Measurements from ENCODE around the gene EYA3.

- RRBS = no CpG with 5 or more reads among the region's 2 CpGs
These were observed 12.9 kb downstream of the STX12 start for GRCh38 chr1:27785660-27786558.

DNA sequence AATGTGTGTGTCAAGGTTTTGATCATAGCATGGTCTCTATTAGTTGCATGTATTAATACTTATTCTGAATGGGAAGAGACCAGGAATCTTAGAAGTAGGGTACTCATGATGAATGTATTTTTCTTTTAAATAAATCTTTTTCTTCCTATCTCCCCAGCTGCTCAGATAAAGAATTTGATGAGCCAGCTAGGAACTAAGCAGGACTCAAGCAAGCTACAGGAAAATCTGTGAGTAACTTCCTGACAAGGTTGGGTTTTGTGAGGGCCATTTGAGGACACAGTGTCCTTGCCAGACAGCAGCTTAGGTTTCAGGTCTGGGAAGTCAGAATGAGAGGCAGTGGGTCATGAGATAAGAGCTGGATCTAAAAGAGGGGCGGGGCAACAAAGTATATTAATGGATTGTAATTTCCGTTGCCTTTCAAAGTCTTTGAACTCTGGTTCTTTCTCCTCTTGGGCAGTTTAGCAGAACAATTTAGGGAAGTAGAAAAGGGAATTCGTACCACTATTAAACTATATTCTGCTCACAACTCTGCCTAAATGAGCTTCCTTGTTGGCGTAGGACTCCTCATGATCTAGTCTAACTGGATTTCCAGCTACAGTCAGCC is 16.5 kb downstream of the STX12 start:
- RRBS = no CpG with 5 or more reads among the region's 4 CpGs

GRCh38 chr1:28088065-28089021 is at the start of gene EYA3:
TSS of gene EYA3 (minus strand) at chr1:28088610.
- RRBS = 7% methylated on average over 4 of the region's 48 CpGs

DNA sequence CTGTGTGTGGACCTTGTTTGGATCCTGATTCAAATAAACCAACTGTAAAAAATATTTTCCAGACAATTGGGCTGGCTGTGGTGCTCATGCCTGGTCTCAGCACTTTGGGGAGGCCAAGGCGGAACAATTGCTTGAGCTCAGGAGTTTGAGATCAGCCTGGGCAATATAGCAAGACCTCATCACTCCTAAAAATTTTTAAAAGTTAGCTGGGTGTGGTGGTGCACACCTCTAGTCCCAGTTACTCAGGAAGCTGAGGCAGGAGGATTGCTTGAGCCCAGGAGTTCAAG is 16.7 kb downstream of the PTAFR start:
- RRBS = no CpG with 5 or more reads among the region's 1 CpG

GRCh38 chr1:28458822-28459472 is 46.9 kb upstream of the RCC1 start:
- RRBS = no CpG with 5 or more reads among the region's 4 CpGs

GRCh38 chr1:28580930-28581521 is 11.0 kb upstream of the RAB42 start:
- RRBS = no CpG with 5 or more reads among the region's 24 CpGs

DNA sequence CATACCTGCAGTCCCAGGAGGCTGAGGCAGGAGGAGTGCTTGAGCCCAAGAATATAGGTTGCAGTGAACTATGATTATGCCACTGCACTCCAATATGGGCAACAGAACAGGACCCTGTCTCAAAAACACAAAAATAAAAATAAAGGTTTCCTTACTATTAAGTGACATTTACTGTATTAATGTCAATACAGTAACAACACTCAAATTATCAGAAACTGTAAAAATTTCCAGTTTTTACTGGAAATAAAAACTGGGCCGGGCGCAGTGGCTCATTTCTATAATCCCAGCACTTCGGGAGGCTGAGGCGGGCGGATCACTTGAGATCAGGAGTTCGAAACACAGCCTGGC is 1.9 kb downstream of the TAF12 start:
- RRBS = no CpG with 5 or more reads among the region's 6 CpGs

DNA sequence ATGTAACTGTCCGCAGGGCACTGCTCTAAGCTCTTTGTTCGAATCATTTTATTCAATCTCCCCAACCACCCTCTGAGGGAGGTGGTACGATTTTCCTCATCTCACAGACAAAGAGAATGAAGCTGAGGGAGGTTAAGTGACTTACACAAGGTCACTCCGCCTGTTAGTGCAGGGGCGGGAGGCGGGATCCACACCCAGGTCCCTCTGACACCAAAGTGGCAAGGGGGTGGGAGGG is 313 bp upstream of the OPRD1 start:
- RRBS = no CpG with 5 or more reads among the region's 6 CpGs

GRCh38 chr1:28881974-28882634 is 32.3 kb upstream of the EPB41 start:
- RRBS = 90% methylated on average over 3 of the region's 13 CpGs

DNA sequence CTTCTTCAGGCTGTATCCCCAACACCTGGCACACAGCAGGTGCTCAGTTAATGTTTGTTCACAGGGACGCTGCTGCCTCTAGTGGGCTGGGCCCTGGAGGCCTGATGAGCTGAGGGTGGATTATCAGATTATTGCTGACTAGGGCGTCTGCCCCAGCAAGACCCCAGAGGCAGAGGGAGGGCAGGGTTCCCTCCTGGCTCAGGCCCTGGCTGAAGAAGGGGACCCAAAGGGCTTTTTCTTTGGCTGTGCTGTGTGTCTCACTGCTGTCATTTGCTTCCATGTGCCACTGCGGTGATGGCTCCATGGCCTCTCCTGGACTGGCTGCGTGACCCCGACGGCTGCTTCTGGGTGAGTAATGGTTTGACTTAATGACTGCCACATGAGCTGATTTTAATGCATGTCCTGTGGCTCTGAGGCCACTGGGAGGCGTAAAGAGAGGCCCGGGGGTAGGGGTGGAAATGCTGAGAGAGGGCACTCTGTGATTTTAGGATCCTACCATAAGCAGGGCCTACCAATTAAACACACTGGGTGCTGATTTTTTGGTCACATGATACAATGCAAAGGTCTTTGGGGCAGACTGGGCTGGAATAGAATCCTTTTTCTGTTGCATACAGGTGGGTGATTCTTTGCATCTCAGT is 20.8 kb upstream of the EPB41 start:
- RRBS = no CpG with 5 or more reads among the region's 8 CpGs

DNA sequence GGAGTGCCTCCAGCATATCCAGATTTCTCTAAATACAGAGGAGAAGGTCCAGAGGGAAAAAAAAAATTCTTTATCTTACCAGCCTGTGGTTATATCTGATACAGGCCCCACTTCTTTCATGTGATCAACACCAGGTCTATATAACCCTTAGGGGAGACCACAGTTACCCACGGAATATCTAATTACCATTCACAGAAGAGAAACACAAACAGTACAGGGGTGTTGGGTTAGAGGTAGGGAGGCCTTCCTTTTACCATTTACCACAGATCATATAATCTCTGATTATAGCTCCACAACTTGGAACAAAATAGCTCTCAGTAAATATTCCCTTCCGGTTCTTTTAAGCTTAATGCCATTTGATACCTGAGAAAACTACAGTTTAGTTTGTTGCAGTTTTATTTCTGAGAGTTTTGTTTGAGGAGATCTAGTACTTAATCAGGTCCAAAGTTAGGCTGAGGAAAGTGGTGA is 13.9 kb downstream of the EPB41 start:
- RRBS = no CpG with 5 or more reads among the region's 2 CpGs

- RRBS = no CpG with 5 or more reads among the region's 2 CpGs
These were observed 59.6 kb downstream of the EPB41 start for GRCh38 chr1:28973876-28974367.

GRCh38 chr1:29158995-29159670 is 22.6 kb downstream of the SRSF4 start:
- RRBS = no CpG with 5 or more reads among the region's 7 CpGs

DNA sequence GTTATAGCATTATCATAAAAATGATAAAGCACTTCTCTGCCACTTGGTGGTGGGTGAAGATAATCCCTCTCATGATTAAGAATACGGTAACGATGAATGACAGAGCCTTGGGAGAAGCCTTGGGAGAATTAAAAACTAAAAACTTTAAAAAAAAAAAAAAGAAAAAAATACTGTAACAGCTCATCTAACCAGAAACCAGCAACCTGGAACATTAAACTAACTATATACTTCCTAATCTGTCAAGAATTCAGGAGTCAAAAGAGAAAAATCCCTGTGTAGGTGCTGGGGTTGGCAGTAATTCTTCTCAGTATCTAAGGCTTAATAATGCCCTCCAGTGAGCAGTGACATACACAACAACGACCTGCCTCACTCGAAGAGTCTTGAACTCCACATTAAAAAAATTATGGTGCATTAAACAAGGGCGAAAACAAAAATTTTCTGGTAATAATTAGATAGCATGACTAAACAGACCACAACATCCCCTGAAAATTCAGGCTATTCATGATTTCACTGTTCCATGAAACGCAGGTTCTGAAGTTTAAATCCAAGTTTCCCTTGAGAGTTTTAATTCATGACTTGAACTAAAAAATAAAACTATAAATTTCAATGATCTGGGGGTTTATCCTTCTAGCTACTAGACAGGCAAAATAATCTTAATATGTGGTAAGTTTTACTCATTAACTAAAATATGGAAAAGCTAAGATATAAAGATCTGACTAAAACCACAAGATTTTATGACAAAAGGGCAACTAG is 5.2 kb downstream of the SRSF4 start:
- RRBS = no CpG with 5 or more reads among the region's 6 CpGs

DNA sequence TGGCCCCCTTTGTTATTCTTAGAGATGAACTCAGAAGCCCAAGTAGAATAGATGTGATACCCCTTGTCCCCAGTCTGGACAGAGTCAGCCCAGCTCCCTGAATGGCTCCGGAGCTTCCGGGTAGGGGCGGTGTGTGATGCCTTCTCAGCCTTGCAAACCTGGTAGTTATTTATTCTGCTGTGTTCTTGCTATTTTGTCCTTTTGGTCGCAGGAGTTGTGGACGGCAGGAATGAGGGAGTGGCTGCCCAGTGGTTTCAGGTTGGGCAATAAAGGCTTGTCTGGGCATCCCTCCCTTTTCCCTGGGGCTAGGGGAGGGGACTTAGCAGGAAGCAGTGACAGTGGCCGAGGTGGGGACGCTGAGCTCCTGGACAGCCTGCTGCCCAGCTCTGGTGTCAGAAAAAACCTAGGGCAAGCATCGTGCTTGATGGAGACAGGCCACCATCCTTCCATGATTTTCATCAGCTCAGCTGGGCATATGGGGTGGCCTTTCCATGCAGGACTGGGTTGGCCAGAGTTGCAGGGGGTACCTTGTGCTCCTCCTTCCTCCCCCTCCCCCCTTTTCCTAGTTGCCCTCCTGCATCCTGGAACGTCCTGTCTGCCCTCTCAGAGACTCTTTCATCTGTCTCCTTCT is 2.9 kb downstream of the PTPRU start:
- RRBS = no CpG with 5 or more reads among the region's 9 CpGs

GRCh38 chr1:29283214-29284319 is 47.2 kb downstream of the PTPRU start:
- RRBS = no CpG with 5 or more reads among the region's 25 CpGs

DNA sequence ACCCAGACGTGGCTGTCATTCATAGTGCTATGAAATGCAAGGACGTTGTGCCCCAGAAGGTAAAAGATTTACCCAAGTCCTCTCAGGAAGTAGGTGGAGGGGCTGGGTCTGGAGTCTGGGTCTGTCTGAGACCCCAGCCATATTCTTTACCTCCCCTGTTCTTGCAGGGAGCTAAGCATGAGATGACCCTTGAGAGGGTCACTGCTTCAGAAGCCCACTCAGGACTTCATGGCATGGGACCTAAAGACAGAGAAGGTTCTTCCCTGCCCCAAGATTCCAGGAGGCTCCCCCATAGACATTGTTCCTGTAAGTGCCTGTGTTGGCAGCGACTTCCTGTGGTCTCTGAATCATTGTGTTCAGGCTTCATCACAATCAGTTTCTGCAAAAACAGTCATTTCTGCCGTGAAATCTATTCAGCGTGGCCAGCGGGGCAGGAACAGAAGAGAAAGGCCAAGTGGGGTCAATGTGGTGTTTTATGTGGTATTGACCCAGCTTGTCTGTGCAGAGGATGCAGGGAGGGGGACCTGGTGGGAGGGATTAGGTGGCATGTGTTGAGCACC is 475.5 kb downstream of the PTPRU start:
- RRBS = no CpG with 5 or more reads among the region's 6 CpGs

DNA sequence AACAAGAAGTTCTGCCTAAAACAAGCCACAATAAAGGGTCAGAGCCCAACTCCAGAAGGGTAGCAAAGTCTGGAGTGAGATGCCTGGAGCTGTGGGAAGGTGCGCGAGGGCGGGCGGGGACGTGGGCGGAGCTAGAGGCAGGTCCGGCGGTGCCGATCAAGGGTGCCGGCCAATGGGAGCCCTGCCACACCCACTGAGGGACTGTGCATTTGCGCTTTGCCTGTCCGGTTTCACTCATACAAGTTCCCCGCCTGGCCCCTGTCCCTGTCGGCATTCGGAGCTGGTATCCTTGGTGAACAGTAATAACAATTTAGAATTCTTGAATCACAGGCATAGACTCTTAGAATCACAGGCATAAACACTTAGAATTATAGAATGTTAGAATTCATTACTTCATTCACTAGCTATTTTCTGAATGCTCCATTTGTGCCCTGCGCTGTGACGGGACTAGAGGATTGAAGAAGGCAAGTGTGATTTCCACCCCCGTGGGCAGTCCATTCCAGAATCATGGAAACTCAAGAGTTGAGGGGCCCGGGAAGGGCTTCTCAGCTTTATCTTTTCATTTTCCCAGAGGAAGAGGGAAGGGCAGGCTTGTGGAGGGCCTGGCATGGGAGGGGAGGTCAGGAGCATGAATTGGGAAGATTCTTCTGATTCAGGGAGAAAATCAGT is 732.2 kb downstream of the MATN1 start:
- RRBS = 64% methylated on average over 3 of the region's 19 CpGs

DNA sequence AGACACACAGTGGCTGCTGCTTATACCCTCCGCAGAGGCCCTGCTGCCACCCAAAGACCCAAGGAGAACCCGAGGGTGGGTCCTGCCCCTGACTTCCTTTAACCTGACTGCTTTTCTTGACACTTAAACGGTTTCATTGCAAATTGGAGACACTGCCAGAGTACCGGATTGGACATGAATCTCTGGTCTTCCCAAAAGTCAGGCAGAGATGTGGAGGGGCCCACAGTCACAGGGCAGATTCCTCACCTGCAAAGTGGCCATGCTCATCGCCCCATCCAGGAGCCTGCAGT is 5.6 kb upstream of the MATN1 start:
- RRBS = no CpG with 5 or more reads among the region's 5 CpGs

- RRBS = no CpG with 5 or more reads among the region's 10 CpGs
These were observed 13.4 kb upstream of the MATN1 start for GRCh38 chr1:30736536-30737413.